Subcutaneous preadipocyte (primary cell): ENCODE measurements around the gene CADM1.

DNA sequence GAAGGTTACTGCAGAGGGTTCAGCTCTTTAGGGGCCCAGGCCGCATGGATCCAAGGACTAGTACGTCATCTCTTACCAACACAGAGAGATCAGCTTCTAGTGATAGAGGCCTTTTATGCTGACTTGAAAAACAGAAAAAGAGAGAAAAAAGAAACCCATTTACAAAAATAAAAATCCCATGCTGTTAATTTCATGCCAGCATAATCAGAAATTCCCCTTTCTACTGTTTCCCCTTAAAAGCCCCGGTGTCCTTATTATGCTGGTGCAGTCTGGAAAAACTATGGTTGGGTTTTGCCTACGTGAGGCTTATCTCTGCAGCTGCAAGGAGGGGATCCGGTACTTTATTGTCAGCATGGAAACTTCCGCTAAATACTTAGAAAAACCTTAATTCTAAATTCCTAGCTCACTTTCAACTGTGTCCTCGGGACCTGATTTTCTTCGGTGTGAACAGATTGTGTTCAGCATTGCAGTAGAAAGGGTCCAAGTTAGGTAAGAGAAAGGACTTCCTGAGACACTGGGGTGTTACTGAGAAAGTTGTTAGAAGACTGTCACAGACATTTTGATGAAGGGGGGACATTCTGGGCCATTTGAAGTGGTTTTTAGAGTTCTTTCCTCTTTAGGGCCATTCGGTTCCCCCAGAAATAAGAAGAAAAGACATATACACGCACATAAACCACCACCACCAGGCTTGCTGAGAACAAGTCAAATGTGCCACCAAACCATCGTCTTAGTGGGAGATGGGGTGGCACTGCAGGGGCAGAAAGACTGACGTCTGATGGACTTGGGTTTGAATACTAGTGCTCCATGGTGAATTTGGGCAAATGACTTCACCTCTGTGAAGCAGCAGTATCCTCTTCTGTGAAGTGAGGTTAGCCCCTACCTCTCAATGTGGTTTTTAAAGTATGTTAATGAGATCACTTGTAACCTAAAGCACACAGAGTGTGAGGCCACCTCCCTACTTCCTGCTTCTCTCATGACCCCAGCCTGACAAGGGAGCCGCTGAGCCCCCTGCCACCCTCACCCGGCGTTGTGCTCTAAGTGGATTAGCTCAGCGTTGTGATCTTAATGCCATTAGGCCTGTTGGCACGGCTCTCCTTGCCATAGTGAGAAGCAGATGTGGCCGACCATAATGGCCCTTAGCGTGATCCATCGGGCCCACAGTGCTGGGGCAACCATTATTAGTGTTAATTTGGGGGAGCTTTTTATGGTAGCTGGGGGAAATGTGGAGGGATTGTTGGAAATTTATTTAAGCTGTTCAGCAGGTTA lies 14.1 kb downstream of the ZBTB16 start:
- CAGE, long polyA plus RNA: no peak

GRCh38 chr11:114132487-114132844 lies 73.0 kb downstream of the ZBTB16 start:
- CAGE, long polyA plus RNA: no peak

DNA sequence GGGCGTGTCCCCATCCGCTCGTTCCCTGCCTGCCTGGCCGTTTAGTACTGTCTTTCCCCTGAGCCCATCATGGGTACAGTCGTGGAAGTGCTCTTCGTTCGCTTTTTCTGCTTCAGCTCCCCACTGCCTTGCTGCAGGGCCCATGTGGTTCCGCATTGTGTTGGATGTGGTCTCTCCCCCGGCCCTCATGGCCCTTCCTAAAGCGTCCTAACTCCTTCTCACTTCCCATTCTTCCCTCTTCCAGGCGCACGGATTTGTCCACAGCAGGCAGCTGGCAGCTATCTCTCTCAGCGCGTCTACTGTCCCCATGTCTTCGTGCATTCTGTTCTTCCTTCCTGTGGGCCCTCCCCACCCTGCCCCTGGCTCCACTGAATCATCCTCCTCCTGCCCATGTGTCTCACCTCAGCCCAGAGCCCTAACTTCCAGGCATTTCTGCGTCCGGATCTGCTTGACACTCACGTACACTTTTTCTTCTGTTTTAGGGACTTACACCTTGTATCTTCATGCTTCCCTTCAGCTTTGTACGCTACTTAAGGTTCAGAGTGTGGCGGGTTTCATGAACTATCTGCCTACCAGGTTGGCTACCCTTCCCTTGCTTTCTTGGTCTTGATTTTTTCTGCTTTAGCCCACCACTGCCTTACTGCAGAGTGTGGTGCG lies 98.2 kb downstream of the ZBTB16 start:
- CAGE, long polyA plus RNA: no peak

DNA sequence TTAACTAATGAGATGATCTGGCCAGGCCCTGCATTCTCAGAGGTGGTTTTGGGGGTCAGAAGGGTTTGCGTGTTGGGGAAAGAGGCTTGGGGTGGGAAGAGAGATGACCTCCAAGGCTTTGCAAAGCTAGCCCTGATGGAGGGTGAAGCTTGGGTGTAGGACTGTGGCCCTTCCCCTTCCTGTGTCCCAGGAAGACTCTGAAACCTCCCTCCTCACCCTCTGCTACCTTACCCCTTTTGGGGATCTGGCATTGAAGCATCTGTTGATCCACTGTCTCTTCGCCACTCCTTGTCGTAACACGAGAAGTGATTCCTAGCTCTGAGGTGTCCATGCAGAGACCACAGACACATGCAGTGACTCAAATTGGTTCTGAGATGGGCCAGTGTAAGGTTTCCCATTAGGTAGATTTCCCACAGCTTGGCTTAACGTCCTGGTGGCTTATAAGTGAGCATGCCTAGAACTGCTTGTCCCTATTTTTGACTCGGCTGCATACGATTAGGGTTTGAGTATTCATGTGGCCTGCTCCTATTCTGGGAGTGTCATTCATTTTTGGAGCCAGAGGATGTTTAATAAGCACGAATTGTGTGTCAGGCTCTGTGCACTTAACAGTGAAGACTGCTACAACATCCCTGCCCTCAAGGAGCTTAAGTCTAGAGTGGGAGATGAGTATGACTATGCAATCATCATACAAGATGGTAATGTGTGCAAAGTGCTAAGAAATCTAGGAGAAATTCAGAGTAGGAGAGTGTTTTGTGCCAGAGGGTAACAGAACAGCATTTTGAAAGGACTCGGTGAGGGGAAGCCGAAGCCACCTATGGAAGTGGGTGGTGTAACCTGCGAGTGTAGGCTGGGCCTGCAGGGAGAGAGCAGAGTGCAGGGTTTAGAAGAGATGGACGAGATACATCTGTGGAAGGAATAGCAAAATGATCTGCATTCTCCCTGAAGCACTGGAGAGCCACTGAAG lies 101.6 kb downstream of the ZBTB16 start:
- CAGE, long polyA plus RNA: no peak

GRCh38 chr11:114172968-114173771 lies 113.7 kb downstream of the ZBTB16 start:
- CAGE, long polyA plus RNA: no peak

- CAGE, long polyA plus RNA: no peak
Observed at GRCh38 chr11:114175535-114176794, 116.5 kb downstream of the ZBTB16 start.

DNA sequence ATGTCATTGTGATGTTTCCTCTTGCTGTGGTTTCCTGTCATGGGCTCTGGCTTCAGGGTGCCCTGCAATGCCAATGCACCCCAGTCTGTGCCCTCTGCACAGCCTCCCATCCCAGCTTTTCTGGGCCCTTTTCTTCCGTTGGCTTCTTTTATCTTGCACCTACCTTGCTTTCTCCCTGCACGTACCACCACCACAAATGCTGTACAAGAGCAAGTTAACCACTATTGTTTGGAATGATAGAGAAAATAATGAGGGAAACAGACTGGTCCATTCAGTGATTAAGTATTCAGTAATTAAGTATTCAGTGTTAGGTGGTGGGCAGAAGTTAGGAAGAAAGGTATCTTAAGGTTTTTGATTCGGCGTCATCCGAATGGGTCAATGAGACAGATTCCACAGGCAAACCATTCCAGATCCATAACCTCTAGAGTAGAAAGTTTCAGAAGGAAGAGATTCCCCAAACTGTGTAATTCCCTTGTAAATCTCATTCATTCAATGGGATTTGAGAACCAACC lies 87.6 kb upstream of the NNMT start:
- CAGE, long polyA plus RNA: no peak

GRCh38 chr11:114255389-114255791 lies 40.8 kb upstream of the NNMT start:
- CAGE, long polyA plus RNA: no peak

DNA sequence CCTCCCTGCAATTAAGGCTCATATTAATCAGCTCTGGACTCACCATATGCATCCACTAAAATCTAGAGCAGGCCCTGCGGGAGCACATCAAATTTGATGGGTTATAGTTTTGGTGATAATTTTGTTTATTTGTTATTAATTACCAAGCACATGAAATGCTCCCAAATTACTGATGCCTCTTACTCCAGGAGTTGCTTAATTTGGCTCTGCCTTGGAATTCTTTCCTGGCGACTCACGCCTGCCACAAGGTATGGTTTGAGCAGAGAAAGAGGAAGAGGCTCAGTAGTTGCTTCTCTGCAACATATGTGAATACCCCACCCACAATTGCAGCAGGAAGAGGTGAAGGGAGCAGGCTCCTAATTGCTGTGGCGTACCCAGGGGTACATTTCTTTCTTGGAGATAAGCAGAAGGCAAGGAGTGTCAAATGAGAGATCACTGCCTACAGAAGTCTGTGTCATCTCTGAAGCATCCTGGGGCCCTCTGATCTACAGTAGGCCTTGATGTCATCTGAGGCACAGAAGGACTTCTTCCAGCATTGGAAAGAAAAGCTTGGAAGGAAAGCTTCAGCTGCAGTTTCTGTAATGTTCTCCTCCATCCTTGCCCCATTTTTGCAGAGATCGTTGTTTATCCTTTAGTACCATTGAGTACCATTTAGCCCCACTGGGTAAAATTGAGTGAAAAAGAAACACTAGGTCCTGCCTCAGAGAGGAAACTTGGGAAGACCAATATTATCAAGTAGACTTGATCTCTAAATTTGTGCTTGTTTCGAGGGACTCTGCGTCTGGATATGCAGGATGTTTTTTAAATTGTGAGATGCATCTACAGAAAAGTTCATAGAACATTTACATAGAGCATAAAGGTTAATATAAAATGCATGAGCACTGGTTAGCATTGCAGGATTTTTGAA lies 10.5 kb upstream of the NNMT start:
- CAGE, long polyA plus RNA: no peak

DNA sequence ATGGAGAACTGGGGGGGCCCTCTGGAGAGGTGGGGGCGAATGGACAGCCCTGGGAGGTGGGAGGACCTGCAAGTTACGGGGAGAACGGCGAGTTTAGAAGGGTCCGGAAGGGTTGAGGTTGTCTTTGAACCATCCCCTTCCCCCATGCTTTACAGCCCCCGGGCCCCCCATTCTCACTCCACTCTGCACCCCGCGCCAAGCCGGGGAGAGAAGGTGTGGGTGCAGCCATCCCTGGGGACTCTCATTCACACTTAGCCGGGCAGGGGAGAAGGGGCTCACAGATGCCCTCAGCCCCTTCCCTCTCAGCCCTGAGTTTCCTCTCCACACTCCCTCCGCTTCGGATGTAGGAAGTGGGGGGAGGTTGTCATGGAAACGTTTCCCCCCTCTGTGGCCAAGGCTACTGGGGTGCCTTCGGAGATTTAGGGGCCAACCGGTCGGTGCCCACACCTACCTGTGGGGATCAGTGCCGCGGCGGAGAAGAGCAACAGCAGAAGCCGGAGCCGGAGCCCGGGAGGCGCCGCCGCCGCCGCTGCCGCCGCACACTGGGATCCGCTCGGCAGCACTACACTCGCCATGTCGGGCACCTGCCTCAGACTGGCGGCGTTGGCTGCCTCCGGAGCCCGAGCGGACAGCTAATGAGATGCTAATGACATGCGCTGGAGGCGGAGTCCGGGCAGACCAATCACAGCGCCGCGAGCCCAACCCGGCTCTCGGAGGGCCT lies at the start of gene CADM1:
Gene CADM1, minus strand, starts transcription at position 596 of the 721 bp plus-strand sequence.
- CAGE, long polyA plus RNA: no peak

GRCh38 chr11:115523934-115524333 lies 19.7 kb upstream of the CADM1 start:
- CAGE, long polyA plus RNA: no peak

DNA sequence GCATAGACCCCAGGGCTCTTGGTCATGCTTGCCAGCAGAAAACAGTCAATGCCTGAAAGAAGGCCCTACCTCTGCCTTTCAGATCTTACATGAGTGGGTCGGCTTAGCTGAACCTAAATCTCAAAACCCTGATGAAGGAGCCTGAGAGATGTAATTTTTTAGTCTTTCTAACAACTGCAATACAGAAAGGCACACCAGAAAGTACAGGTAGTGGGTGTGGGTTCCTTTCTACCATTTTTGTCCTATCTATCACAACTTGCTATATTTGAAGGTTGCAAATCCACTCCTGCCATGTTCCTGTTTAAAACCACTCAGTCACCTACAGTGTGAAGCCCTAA lies 336.0 kb upstream of the CADM1 start:
- CAGE, long polyA plus RNA: no peak

DNA sequence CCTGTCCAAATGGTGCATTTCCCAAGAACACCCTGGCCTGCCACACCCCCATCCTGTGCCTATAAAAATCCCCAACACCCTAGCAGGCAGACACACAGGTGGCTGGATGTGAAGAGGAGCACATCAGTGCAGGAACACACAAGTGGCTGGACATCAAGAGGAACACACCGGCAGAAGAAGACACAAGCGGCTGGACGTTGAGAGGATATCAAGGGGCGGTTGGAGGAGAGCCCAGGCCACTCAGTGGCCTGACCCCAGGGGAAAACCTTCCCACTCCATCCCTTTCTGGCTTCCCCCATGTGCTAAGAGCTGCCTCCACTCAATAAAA lies 625.1 kb downstream of the BUD13 start:
- CAGE, long polyA plus RNA: no peak

DNA sequence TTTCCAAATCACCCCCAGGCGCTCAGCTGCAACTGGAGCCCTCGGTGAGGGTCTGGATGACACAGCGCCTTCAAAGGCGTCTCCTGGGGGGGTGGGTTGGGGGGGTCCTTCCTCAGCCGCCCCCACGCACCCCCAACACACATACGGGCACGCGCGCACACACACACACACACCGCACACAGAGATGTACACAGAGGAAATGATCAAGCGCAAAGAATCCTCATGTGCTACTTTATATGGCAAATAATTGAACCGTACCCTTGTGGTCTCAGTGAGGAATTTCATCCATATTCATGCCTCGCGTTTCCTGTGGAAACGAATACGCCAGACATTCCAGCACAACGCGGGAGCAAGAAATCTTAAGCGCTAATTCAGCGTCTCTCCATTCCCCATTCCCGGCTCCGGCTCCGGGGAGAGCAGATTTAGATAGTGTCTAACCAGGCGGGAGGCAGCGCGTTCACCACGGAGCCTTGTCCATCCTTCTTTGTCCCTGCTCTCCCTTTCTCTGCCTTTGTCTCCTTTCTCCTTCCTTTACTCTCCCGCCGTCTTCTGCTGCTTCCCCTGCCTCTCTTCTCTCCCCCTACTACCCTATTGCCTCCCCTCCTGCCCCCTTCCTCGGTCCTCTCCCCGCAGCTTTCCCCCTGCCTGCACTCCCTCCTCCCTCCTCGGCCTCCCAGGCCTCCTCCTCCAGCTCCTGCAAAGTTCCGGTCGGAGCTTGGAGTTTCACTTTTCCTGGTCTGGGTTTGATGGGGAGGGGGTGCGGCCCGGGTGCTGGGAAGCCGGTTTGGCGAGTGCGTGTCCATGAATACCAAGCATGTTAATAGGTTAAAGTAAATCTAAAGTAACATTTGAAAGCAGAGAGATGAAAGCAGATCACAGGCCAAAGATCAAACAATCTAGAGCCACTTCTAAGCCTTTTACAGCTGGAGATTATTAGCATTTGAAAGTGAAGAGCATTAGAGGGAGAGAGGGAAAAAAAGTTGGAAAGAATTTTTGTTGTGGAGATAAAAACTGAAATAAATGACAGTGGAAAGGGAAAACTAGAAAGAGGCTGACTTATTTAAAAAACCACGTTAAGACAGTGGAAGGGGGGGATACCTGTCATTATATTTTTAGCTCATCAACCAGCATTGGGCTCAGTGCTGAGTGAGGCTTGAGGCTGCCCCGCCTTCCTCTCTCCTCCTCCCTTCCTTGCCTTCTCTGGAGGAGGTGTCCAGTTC lies 579.2 kb downstream of the BUD13 start:
- CAGE, long polyA plus RNA: no peak

GRCh38 chr11:116816278-116816686 lies 6.8 kb downstream of the APOA4 start:
- CAGE, long polyA plus RNA: no peak

DNA sequence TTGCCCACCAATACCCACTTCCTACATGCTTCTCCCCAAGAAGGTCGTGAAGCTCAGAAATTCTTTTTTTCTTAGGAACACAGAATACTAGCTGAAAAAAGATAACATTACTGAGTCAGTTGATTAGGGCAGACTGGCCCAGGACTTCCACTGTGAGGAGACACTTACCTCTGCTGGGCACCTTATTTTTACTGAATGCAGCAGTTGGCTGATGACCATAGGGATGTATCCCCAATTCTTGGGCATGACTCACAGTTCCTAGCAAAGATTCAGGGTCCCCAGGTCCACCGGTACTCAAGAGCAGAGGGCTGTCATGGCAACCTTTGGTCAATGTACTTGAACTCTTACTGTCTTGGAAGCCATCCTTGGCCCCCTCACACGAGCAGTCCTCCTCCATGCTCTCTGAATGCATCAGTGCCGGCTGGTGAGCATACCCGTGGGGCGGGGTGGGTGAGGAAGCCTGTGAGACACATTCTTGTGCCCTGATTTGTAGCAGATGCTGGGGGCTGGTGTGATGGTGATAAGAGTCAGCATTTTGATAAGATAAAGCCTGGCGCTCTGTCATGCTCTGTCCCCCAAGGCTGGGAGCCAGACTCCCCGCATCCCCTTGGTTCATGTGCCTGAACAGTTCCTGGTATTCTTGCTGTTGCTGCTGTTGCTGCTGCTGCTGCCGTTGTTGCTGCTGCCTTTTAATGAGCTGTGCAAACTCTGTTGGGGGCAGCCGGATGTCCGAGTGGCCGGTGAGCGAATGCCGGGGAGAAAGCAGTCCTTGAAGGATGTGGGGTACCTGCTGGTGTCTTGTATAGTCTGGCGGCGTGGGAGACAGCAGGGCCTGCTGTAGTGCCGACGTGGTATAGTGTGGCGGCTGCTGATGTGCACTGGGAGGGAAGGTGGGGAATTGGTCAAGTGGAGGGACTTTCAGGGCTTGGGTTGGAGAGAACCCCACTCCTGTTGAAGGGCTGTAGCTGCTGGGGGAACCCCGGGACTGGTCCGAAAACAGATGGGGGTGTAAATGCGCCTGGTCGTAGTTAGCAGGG lies 20.5 kb upstream of the APOA1 start:
- CAGE, long polyA plus RNA: no peak

GRCh38 chr11:116864438-116865010 lies 27.1 kb upstream of the APOA1 start:
- CAGE, long polyA plus RNA: no peak

GRCh38 chr11:116979750-116980537 lies 118.3 kb downstream of the SIK3 start:
- CAGE, long polyA plus RNA: no peak

- CAGE, long polyA plus RNA: no peak
Observed at GRCh38 chr11:117037972-117038330, 60.3 kb downstream of the SIK3 start.

DNA sequence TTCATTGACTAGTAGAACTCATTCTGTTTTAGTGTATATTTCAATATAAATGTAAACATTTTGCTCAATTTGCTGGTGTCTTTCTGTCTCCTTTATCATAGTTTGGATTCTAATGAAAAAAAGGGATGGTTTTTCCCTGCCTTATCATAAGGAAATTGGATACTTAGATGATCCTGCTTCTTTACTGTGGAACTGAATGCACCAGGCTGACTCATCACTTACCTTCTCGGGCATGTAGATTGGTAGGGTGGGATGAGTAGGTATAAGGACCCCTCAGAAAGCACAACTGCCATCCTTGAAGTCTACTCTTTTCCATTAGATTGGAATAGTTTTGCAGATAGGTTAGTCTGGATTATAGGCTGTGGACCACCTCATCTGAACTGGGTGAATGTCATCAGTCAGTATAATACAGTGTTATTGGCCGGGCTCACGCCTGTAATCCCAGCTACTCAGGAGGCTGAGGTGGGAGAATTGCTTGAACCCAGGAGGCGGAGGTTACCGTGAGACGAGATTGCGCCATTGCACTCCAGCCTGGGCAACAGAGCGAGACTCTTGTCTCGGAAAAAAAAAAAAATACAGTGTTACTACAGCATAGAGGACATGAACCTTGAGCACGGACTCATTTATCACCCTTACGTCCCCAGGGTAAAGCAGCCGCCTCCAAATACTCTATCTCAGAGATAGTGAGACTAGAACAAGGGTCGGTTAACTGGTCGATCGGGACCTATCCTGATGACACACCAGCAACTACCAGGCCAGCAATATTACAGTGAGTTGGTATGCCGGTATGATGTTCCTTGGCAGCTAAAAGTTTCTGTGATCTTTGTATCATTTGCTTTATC lies 7.3 kb upstream of the SIDT2 start:
- CAGE, long polyA plus RNA: no peak